Transverse colon (tissue), 4 donors: ENCODE results near the genes CERS2, C1orf56, VPS72 and ZNF687.

GRCh38 chr1:150609410-150610534 lies 19.6 kb downstream of the ENSA start:
- PRO-cap: no peak
- RAMPAGE, long total RNA, 4 experiments: start-site peak on the minus strand in 2 of 4 experiments, at chr1:150609964-150610288 at its widest, 5 to 10 reads per replicate

DNA sequence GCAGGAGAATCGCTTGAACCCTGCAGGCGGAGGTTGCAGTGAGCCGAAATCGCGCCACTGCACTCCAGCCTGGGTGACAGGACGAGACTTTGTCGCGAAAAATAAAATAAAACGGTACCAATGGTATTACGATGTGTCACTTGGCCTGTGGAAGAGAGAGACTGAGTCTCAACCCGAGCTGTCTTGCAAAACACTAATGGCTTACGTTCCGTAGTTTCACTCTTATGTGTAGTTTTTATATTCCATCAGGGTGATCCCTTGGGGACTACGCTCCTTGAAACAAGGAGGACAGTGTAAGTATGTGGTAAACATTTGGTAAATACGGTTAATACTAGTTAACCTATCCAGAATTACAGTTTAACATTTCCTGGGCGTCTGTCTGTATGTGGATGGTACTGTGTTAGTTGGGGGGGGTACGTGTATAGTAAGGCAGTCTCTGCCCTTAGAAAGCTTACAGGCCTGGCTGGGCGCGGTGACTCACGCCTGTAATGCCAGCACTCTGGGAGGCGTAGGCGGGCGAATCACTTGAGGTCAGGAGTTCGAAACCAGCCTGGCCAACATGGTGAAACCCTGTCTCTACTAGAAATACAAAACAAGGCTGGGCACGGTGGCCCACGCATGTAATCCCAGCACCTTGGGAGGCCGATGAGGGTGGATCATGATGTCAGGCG lies 933 bp upstream of the ENSA start:
- PRO-cap: no peak
- RAMPAGE, long total RNA, 4 experiments: no peak in any of the 4 experiments

DNA sequence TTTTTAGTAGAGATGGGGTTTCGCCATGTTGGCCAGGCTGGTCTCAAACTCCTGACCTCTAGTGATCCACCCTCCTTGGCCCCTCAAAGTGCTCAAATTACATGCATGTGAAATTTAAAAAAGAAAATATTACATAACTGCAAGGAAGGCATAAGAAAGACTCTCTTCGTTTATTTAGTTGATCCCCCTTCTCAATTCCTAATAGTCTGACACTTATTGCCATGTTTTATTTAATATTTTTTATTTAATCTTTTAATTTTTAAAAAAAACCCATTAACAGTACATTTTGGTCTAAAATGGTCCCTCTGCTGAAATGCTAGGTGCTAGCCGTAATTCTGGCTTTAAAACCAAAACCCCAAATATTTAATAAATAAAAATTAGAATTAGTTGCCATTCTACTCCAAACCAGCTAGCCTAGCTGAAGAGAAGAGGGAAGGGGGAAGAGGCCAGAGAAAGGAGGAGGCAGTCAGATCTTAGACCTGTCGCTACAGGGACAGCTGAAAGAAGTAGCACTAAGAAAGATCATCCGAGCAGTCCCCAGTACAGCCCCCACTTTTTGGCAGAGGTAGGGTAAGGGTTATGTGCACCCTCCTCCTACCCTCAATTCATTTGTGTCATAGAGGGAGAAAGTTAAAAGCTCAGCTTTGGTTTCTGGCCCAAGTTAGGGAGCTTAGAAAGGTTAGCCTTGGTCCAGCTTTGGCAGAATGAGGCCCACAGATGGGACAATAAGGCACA lies 9.4 kb downstream of the CERS2 start:
- PRO-cap: no peak
- RAMPAGE, long total RNA, 4 experiments: no peak in any of the 4 experiments

GRCh38 chr1:150970919-150971192 lies 3.8 kb downstream of the CERS2 start:
- PRO-cap: no peak
- RAMPAGE, long total RNA, 4 experiments: no peak in any of the 4 experiments

DNA sequence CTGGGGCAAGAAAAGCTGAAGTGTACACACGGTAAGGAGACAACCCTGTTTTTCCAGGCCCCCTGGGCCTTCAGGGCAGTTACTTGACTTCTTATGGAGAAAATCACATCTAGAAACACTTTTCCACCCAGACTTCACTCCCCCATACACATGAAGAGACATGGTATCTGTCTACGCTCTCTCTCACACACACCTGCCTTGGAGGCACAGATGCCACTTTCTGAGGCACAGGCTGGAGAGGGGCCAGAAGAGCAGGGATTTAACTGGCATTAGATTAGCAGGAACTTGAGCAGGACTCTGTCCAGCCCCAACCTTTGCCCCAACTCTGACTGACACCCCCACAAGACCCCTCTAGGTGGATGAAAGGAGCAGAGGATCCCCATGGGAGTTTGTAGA lies 2.1 kb downstream of the CERS2 start:
- PRO-cap: no peak
- RAMPAGE, long total RNA, 4 experiments: no peak in any of the 4 experiments

DNA sequence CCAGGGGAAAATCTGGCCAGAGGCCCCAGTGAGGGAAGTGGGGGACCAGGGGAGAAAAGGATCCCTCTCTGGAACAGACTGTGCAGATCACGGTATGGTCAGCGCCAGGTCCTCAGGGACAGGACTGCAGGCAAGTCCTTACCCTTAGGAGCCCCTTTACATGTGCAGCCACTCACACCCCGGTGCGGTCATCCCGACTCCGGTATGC lies 1.3 kb downstream of the CERS2 start:
- PRO-cap: unidirectional peak, plus-strand start at position 83 of the sequence
- RAMPAGE, long total RNA, 4 experiments: no peak in any of the 4 experiments

DNA sequence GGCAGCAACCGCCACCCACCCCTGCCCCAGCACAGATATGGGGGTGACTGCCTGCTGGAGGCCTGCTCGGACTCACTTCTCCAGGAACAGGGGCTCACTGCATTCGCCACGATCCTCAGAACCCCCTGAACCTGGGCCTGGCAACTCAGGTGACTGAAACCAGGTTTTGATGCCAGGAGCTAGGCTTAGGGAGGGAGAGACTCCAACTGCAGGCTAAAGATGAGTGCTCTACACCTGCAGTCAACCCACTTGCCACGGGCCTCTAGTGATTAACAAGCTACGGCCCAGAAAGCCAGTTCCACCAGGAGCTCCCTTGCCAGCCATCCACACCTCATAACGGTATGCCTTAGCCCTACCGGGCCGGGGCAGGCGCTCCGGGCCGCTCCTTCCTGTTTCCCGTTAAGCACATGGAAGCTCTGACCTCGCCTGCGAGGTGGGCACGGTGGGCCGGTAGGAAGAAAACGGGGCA lies 936 bp downstream of the CERS2 start:
- PRO-cap: unidirectional peak, plus-strand start at position 34 of the sequence
- RAMPAGE, long total RNA, 4 experiments: no peak in any of the 4 experiments

DNA sequence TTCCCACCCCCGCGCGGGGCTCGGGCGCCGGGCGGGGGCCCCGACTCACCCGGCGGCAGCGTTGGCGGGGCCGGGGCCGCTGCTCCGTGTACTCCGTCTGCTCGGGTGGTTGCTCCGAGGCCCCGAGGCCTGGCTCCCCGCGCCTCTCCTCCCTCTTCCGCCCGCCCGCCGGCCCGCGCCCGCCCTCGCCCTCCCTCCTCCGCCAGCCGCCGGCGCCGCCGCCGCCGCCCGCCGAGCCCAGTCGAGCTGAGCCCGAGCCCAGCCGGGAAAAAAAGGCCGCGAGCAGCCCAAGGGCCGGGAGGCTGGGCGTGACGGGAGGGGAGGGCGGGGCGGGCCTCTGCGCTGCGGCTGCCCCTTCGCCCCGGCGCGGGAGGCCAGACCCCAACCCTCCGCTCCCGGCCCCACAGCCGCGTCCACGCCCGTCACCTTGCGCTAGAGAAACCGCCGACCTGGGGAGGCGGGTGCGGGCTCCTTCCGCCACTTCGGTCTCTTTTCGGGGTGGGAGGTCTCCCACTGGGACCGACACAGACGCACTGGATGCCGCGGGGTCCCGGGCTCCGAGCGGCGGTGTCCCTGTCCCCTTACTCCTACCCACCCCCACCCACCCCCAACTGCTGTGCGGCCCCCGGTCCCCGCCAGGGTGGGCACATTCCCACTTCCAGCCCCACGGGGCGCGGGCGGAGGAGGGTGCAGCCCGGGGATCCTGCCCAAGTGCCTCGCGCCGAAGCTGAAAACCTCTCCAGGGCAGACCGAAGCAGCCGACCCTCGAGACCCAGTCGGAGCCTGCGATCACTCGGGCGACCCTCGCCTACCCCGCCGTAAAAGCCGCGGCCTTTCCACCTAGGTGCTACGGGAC lies at the start of gene CERS2:
CERS2 (minus strand) TSS at position 266 of the 856 bp plus-strand sequence.
- PRO-cap: bidirectional peak, plus-strand start at position 384 of the sequence, minus-strand start at position 243 of the sequence; bidirectional peak, plus-strand start at position 435 of the sequence, minus-strand start at position 443 of the sequence
- RAMPAGE, long total RNA, 4 experiments: start-site peak on the minus strand in 3 of 4 experiments, centred at positions 124 to 147 of the sequence, 41 to 401 reads per replicate

GRCh38 chr1:151001514-151002299 lies 5.0 kb downstream of the MINDY1 start:
- PRO-cap: no peak
- RAMPAGE, long total RNA, 4 experiments: no peak in any of the 4 experiments

DNA sequence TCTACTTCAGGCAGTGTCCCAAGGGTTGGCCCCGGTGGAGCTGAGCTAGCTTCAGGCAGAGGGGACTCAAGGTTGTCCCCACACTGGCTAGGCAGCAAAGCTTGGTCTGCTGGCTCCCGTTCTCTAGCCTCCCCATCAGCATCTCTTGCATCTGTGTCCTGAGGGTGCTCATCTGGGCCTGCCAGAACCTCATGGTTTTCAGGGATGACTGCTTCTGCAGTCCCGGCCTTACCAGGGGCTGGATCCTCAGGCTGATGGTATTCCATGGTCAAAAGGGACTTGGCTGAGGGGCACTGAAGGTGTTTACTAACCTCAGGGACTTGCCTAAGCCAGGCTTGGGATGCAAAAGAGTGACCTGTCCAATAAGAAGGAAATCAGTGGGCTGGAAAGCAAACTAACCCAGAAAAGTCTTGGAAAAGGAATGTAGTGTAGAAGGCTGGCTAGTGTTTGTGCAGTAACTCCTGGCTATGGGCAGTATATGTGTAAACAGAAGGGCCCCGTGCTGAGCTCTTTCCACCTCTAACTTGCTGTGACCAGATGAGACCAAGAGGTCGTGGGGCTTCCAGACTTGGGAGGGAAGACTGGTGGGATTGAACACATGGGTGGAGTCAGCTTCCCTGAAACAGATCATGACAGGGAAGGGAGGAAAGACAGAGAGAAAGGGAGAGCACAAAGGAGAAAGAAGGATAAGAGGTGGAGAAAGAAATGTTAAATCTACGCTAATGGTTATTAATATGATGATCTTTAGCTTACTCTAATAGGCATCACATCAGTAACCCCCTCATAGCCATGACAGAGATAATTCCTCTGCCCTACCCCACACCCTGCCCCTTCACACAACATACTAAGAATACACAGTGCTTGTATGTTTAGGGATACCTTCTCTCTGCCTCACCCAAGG lies 4.1 kb downstream of the MINDY1 start:
- PRO-cap: no peak
- RAMPAGE, long total RNA, 4 experiments: no peak in any of the 4 experiments

DNA sequence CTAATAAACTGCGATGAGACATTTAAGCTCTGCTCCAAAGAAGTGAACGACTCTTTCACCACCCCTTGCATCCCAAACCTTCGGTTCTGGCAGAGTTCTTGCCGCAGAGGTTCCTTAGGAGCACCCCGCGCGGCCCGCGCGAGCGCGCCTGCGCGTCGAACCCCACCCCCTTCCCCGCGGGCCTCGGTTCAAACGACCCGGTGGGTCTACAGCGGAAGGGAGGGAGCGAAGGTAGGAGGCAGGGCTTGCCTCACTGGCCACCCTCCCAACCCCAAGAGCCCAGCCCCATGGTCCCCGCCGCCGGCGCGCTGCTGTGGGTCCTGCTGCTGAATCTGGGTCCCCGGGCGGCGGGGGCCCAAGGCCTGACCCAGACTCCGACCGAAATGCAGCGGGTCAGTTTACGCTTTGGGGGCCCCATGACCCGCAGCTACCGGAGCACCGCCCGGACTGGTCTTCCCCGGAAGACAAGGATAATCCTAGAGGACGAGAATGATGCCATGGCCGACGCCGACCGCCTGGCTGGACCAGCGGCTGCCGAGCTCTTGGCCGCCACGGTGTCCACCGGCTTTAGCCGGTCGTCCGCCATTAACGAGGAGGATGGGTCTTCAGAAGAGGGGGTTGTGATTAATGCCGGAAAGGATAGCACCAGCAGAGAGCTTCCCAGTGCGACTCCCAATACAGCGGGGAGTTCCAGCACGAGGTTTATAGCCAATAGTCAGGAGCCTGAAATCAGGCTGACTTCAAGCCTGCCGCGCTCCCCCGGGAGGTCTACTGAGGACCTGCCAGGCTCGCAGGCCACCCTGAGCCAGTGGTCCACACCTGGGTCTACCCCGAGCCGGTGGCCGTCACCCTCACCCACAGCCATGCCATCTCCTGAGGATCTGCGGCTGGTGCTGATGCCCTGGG lies at the start of gene C1orf56:
C1orf56 (plus strand) TSS at position 191 of the 906 bp plus-strand sequence.
- PRO-cap: bidirectional peak, plus-strand start at position 191 of the sequence, minus-strand start at position 133 of the sequence; bidirectional peak, plus-strand start at position 486 of the sequence, minus-strand start at position 449 of the sequence; unidirectional peak, minus-strand start at position 810 of the sequence
- RAMPAGE, long total RNA, 4 experiments: start-site peak on the plus strand in 1 of 4 experiments, centred at position 178 of the sequence, 10 reads per replicate

GRCh38 chr1:151057773-151058125 lies 1.7 kb downstream of the CDC42SE1 start:
- PRO-cap: bidirectional peak, plus-strand start at chr1:151057914, minus-strand start at chr1:151057853; bidirectional peak, plus-strand start at chr1:151058324, minus-strand start at chr1:151058072
- RAMPAGE, long total RNA, 4 experiments: no peak in any of the 4 experiments

- PRO-cap: no peak
- RAMPAGE, long total RNA, 4 experiments: no peak in any of the 4 experiments
These were observed 2.6 kb downstream of the MLLT11 start for GRCh38 chr1:151062699-151063261.

- PRO-cap: no peak
- RAMPAGE, long total RNA, 4 experiments: no peak in any of the 4 experiments
These were observed 590 bp downstream of the SEMA6C start for GRCh38 chr1:151145561-151146521.

DNA sequence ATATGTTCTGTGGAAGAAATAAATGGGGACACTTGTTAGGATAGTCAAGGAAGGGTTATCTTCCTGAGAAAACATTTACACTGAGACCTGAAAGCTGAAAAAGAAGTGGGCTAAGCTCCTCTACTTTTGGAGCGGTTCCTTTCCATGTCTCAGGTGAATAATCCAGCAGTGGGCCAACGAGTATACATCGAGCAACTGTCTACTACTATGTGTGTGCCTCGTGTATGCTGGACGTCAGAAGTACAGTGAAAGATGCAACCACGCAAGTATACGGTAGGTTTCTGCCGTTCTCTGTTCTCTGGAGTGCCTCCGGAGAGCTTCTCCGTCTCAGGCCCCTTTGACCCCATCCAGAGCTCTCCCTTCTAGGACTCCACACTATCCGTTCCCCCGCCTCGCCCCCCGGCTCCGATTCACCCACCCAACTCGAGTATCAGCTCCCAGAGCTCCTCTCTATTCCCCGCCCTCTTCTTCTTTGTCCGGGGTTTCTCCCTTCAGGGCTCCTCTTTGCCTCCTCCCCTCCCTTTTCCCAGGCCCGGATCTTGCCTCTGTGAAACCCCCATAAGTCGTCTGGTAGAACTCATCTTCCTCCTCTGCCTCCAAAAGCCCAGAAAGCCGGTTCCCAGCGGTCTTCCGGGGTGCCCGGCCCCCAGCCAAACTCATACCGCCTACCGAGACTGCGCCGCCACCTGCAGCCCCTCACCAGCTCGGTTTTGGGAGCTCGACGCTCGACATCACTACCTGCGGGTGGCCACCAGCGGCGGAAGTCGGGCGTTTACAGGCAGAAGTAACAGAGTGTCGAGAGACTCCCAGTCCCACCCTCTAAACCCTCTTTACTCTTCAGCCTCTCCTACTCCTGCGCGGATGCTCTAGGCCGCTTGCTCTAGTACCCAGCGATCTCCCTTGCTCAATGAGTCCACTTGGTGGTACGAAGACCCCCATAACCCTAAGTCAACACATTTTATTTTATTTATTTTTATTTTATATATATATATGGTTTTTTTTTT lies at the start of gene VPS72:
VPS72 (minus strand) TSS at position 736 of the 1,004 bp plus-strand sequence.
- PRO-cap: unidirectional peak, minus-strand start at position 474 of the sequence; bidirectional peak, plus-strand start at position 833 of the sequence, minus-strand start at position 712 of the sequence
- RAMPAGE, long total RNA, 4 experiments: start-site peak on the minus strand in 4 of 4 experiments, centred at positions 698 to 721 of the sequence, 86 to 815 reads per replicate

GRCh38 chr1:151282026-151283061 lies at the start of gene ZNF687:
Gene ZNF687, plus strand, starts transcription at chr1:151282299.
- PRO-cap: bidirectional peak, plus-strand start at chr1:151282306, minus-strand start at chr1:151281923; bidirectional peak, plus-strand start at chr1:151282550, minus-strand start at chr1:151282388; unidirectional peak, minus-strand start at chr1:151283001
- RAMPAGE, long total RNA, 4 experiments: start-site peak on the plus strand in 3 of 4 experiments, at chr1:151282284-151282309 at its widest, 73 to 205 reads per replicate

DNA sequence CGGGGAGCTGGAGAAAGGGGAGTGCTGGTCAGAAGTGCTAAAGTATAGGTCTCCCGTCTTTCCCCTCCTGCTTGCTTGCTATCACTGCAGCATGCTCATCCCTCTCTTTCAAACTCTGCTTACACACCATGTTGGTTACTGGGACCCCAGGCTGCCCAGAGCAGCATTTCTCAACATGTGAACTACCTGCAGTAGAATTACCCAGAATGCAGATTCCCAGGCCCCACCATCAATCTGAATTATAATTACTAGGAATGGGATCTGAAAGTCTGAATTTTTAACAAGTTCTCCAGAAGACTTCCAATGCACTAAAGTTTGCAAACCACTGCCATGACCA lies 21.5 kb downstream of the ZNF687 start:
- PRO-cap: no peak
- RAMPAGE, long total RNA, 4 experiments: no peak in any of the 4 experiments

GRCh38 chr1:151306098-151306354 lies 21.2 kb downstream of the PI4KB start:
- PRO-cap: no peak
- RAMPAGE, long total RNA, 4 experiments: no peak in any of the 4 experiments

GRCh38 chr1:151405069-151405815 lies 5.9 kb downstream of the PSMB4 start:
- PRO-cap: no peak
- RAMPAGE, long total RNA, 4 experiments: start-site peak on the minus strand in 1 of 4 experiments, at chr1:151404964-151405588 at its widest, 19 reads per replicate

GRCh38 chr1:151419863-151420086 lies 20.4 kb downstream of the PSMB4 start:
- PRO-cap: no peak
- RAMPAGE, long total RNA, 4 experiments: no peak in any of the 4 experiments